Penis (tissue), 1 donor: ENCODE measurements around the genes TMEM86B, RPL28 and NAT14.

DNA sequence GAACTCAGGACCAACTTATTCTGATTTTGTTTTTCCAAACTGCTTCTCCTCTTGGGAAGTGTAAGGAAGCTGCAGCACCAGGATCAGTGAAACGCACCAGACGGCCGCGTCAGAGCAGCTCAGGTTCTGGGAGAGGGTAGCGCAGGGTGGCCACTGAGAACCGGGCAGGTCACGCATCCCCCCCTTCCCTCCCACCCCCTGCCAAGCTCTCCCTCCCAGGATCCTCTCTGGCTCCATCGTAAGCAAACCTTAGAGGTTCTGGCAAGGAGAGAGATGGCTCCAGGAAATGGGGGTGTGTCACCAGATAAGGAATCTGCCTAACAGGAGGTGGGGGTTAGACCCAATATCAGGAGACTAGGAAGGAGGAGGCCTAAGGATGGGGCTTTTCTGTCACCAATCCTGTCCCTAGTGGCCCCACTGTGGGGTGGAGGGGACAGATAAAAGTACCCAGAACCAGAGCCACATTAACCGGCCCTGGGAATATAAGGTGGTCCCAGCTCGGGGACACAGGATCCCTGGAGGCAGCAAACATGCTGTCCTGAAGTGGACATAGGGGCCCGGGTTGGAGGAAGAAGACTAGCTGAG is 2.0 kb downstream of the PPP1R12C start:
- PRO-cap, result no peak

DNA sequence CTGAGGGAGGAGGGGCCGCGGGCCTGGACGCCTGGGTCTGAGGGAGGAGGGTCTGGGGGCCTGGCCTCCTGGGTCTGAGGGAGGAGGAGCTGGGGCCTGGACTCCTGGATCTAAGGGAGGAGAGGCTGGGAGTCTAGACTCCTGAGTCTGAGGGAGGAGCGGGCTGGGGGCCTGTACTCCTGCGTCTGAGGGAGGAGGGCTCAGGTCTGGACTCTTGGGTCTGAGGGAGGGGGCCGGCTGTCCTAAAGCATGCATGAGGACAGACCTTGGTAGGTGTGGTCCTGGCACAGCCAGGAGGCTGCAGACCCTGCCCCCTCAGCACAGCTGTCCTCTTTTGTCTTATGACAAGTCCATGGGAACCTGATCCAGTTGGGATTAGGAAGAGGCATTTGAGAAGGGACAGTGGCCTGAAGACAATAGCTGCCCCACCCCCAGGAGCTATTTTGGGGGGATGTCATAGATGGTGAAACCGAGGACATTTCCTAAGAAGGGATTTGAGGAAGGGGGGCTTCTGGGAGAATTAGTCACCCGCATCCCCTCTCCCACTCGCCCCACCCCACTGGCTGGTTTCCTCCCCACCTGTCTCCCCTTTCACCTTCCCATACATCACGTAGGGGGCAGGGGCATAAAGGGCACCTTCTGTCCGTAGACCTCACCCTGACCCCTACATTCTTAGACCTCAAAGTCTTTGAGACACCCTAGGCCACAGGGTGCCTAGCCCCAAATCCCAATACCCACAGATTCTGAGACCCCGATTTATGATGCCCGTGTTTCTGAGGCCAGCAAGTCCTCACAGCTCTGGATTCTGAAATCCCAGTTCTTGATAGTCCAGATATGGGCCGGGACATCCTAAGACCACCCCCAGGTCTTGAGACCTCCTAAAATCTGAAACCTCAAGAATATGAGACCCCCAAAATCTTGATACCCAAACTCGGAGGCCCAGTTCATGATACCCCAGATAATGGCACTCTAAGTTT is 984 bp downstream of the TNNT1 start:
- PRO-cap, result no peak

- PRO-cap, result no peak
Observed at GRCh38 chr19:55172554-55173137, 6.2 kb upstream of the DNAAF3 start.

DNA sequence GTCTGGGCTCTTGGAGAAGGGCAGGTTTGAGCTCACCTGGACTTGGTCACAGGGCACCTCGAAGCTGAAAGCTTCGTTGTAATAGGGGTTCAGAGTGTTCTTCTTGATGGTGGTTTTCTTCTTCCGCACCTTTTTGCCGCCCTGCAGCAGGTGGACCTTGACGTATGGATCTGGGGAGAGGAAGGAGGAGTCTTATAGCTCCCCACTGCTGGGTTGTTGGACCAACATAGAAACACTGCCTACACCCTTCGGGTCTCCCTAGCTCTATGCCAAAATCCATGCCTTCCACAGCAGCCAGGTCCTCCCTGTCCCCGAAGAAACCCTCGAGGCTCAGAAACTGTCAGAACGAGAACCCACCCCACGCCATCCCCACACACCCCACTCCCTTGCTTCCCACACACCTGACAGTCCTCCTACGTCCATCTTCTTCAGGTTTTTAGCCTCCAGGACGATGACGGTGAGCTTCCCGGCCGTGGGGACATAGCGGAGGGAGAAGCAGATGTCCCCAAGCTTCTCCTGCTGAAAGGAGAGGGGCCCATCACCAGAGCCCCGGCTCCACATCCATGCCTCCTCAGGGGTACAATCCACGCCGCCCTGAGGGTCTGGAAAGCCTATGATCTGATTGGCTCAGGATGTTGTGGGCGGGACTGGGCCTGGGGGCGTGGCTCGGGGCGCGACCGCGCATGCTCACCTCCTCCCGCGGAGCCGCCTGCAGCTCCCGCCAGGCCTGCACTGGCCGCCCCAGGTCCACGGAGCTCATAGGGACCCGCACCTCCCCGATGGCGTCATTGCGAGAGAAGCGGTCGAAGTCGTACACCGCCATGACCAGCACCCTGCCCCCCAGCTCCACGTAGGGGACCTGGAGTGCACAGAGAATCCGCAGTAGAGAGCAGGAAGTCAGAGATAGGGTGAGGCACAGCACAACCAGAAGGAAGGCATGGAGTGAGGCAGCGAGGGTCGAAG is 5.3 kb downstream of the SYT5 start:
- PRO-cap, result no peak

DNA sequence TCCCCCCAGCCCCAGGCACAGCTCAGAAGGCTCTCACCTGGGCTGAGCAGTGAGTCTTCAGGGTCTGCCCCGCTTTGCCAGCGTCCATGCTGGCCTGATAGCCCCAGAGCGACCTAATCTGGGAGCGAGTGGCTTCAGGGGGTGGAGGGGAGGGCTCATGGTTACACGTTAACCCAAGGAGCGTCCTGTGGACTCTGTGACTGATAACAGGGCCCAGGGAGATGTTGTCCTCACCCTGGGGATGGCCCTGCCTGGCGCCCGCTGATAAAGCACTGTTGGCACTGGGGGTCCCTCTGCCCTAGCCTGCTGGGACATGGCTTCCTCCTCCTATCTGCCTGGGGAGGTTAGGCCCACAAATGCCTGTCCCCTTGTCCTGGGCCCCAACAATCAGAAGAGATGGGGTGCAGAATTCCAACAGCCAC is at the start of gene TMEM86B:
Gene TMEM86B (minus strand): TSS at position 110 of the 422 bp plus-strand sequence.
- PRO-cap, result no peak

DNA sequence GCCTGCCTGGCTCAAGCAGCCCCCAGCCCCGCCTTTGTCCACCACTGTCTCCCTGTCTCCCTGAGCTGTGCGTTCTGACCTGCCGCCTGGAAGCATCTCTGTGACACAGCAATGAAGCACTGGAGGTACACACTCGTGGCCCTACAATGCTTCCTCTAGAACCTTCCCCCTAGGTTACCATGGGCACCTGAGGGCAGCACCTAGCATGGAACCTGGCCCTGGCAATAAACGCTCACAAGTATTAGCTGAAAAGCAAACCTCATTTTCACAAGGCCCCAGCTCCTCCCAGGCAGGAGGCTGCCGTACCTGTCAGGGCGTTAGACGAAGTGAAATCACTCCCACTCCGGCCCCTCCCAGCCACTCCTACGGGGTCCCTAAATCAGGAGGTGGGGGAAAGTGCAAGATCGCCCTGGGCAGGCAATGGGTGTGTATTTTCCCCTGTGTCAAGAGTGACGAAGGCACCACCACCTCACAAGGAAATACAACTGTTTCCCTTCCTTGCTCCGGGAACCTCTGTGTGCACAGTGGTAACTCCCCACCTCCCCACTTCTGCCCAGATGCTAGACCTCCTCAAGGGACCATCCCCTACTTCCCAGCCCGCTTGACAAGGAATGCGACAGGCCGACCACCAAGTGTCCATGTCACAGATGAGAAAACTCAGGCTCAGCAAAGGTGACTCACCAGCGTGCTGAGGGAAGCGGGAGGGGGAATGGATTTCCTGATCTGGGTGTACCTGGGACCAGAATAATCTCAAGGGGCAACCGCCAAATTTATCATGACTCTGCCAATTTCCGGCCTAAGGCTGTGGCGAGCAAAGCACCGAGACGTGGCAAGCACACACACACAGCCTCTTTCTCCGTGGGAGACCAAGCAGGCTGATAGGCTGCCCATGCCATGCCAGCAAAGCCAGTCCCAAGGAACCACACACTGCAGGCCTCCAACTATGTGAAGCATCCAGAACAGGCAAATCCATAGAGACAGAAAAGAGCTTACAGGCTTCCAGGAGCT is 7.4 kb downstream of the PPP6R1 start:
- PRO-cap, result no peak

DNA sequence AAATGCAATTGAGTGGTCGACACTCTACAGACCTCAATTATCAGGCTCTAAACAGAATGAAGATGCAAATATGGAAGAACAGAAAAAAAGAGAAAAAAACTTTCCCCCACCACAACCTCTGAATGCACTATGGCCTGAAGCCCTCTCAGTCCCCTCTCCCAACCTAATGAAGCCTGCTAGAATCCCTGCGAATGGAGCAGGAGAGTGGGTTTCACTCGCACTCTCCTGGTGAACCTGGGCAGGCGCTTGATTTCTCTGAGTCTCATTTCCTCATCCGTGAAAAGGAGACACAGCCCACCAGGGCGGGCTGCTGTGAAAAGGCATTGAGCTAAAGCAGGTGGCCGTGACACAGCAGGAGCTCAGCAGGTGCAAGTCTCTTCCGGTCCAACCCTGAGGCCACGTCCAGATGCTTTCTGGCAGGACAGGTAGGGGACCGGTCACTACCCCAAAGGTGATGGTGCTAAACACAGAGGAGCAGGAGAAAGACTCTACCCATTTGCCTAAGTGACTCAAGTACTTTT is 5.1 kb downstream of the PPP6R1 start:
- PRO-cap, result no peak

DNA sequence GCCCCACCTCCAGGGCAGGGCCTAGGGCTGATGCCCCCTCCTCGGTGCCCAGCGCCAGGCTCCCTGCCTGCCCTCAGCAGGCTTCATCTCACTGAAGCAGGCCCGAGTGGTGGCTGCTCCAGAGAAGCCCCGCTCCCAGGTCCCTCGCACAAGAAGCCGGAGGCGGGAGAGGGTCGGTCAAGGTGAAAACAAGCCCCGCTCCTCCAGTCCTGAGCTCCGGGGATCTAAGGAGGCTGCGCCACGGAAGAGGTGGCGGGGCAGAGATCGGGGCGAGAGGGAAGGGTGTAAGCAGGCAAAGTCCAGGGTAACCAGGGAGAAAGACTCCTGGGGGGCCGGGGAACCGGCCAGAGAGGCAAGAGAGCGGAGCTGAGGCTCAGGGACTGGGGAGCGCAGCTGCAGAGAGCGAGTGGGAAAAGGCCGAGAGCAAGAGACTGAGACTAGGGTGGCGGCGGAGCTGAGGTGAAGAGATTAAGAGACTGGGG is 1.0 kb downstream of the PPP6R1 start:
- PRO-cap, result no peak

- PRO-cap, result no peak
Observed at GRCh38 chr19:55305859-55306542, 19.1 kb downstream of the TMEM150B start.

DNA sequence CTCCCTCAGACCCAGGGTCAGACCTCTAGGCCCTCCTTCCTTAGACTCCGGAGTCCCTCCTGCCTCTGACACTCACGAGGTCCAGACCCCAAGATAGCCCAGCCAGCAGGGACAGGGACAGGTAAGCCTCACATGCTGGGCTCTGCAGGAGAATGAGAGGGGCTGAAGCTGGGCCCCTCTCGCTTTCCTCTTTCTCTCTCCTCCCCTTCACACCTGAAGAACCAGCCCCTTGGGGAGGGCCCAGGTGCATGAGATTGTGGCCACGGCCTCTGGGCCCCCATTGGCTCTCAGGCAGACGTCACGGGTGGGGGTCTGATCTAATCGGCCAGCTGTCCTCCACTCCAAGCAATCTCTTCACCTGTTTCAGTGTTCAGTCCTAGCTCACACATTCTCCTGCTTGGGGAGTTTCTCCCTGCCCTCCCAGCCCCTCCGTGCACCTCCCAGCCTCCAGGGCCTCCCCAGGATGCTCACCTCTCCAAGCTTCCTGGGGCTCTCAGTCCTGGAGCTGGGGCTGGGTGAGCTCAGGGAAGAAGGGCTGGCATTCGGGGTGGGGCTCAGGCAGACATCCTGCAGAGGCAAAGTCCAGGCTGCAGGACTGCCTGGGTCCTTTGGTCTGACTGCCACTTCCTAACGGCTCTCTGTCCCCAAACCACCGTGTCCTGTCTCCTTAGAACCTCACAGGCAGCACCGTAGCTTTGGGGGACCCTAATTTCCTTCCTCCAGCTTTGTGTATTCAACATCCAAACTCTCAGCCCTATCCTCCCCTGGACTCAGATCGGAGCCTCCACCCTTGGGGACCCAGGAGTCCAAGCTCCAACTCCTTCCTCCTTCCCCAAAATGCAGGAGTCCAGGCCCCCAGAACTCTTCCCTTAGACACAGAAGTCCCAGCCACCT is 2.7 kb downstream of the TMEM150B start:
- PRO-cap, result no peak

DNA sequence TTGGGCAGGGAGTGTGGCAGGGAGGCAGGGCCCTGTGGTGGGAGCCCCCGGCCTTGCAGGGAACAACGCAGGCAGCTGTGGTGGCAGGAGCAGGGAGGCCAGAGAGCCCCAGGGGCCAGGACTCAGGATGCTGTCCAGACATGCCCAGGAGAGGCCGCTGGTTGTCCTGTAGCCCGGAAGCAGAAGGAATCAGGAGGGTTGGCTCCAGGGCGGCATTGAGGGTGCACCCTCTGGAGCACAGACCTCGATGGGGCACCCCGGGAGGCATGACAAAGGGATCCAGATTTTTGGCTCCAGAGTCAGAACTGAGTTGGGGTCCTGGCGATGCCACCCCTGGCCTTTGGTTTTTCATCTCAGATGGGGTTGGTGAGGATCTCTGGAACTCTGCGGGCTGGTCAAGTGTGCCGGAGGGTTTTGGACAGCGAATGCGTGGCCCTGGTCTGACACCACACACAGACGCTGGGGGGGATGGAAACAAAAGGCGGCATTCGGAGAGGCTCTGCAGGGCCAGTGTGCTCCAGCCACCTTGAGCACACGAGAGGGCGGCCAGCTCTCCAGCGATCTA is 5.0 kb downstream of the KMT5C start:
- PRO-cap, result no peak

DNA sequence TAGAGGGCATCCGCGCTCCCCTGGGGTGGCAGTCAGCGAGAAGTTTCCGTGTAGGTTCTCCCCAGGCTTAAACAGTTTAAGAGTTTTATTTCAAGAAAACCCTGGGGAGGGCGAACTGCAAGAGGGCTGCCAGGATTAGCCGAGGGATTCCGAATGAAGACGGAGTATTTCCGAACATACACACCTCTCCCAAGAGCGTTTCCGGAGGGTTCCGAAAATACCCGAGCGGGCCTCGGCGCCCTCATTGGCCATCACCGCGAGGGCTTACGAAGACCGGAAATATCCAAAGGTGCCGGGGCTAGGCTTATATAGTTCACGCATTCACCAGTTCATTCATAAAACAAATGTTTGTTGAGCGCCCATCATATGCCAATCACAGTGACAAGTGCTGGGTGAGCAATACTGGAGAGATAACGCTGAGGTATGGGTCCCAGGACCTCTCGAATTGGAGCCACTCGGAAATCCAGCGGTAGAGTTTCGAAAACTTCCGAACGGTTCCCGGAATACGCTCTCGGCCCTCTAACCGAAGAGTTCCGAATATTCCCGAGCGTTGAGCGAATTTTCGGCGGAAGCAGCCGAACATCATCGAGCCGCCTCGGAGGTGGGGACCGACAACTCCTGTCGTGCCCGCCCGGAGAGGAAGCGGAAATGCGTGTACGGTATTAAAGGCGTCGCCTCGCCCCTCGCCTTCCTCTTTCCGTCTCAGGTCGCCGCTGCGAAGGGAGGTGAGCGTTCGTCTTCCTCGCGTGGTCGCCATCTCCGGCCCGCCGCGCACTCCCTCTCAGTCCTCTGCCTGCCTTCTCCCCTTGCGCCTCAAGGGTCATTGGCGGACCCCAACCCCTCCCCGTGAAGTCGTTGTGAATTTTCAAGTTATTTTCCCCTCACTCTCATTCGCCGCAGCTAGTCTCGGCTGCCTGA is at the start of gene RPL28:
Gene RPL28 (plus strand): TSS at position 692 of the 918 bp plus-strand sequence.
- PRO-cap, result unidirectional peak, minus-strand start at position 155 of the sequence; bidirectional peak, plus-strand start at position 692 of the sequence, minus-strand start at position 521 of the sequence

DNA sequence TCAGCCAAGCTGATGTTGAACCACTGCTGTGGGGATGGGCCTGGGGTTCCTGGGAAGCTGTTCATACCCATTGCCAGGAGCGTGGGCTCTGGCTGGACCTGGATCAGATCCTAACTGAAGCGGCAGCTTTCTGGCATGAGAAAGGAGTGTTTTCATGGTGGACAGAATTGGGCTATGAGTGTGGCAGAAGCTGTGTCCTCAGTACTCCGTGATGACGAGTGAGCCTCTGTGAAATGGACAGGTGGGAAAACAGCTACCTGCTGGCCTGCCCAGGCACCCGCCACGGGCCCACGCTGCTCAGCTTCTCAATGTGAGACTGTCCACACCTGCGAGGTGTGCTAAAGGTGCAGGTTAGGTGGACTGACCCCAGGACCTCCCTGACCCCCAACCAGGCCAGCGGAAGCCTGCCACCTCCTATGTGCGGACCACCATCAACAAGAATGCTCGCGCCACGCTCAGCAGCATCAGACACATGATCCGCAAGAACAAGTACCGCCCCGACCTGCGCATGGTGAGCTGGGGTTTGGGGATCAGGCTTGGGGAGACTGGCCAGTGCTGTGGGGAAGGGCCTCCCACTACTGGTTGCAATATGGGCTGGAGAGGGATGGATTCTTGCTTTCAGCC is 1.9 kb downstream of the RPL28 start:
- PRO-cap, result no peak

- PRO-cap, result no peak
Observed at GRCh38 chr19:55441753-55442302, 1.3 kb downstream of the SHISA7 start.

DNA sequence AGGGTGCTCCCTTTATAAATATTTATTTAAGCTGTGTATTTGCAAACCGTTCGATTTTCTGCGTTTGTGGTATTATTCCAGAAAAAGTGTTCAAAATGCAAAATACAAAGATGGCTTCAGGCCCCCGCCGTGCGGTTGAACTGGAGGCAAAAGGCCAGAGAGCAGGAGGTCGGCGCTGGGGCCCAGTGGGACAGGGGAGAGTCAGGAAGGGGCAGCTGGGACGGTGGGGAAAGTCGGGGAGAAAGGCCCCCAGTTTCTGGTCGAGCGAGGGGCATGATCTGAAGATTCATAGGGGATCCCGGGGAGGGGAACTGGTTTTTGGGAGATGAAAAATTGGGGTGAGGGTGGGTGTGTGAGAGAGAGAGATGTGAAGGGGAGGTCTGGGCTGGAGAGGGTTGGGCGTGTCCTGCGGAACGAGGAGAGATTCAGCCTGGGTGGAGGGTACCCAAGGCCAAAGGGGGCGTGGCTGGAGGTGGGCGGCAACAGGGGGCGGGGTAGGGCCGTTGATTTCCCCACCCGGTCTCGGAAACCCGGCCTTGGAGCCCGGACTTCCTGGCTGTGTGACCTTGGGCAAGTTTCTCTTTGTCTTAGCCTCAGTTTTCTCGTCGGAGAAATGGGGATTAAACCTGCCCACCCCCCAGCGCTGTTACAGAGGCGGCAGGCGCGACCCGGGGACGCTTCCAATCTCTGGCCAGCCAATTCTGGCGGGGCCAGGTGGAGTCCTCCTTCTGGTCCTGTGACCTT is 594 bp downstream of the ISOC2 start:
- PRO-cap, result bidirectional peak, plus-strand start at position 536 of the sequence, minus-strand start at position 397 of the sequence

- PRO-cap, result bidirectional peak, plus-strand start at chr19:55484940, minus-strand start at chr19:55484883; bidirectional peak, plus-strand start at chr19:55485211, minus-strand start at chr19:55484993
Observed at GRCh38 chr19:55484261-55485301, at the start of gene NAT14. Gene NAT14, plus strand, starts transcription at chr19:55485188.

GRCh38 chr19:55494356-55494811 is 6.1 kb downstream of the SSC5D start:
- PRO-cap, result bidirectional peak, plus-strand start at chr19:55494699, minus-strand start at chr19:55494490

DNA sequence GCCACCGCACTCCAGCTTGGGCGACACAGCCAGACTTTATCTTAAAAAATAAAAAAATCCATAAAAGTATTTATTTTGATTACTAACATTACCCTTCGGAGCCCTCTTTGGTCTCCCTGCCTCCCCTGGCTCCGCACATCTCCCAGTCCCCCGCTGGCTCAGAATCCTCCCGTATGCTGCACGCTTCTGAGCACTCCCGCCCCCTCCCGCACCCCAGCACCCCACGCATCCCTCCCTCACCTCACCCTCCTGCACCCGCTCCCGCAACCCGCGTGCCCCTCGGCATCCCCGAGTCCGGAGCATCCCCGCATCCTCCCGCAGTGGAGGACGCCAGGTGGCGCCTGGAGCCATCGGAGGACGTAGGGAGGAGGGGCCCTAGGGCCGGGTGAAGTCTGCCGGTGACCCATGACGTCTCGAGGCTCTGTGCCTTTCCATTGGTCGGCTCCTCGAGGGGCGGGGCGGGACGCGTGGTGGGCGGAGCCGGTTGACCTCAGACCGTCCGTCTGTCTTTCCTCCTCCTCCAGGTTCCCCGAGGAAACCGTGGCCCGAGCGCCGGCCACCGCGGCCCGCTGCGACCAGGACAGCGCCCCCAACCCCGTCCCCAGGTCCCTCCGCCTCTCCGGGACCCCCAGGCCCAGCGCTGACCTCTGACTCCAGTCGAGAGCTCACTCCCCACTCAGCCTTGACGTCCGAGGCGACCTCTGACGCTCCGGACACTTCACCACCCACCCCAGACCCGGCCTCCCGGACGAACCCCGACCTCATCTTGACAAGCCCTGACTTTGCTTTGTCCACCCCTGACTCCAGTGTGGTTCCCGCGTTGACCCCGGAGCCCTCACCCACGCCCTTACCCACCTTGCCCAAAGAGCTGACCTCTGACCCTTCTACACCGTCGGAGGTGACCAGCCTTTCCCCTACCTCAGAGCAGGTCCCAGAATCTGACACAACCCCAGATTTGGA is 20.0 kb downstream of the SBK2 start:
- PRO-cap, result unidirectional peak, plus-strand start at position 525 of the sequence

DNA sequence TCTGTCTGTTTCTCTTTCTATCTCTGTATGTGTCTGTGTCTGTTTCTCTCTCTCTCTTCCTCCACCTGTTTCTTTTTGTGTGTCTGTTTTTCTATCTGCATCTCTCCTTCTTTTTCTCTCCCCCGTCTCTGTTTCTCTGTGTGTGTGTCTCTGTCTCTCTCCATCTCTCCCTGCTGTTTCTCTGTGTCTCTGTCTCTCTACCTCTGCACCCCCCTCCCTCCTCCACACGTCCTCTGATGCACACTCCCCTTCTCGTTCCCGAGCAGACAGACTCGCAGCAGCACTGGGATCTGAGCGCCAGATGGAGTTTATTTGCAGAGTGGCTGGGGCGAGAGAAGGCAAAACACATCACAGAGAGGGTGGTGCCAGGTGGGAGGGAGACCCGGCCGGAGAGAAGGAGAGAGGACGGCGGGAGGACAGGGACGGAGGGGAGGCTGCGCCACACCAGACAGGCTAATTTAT is 8.6 kb downstream of the SBK2 start:
- PRO-cap, result no peak

DNA sequence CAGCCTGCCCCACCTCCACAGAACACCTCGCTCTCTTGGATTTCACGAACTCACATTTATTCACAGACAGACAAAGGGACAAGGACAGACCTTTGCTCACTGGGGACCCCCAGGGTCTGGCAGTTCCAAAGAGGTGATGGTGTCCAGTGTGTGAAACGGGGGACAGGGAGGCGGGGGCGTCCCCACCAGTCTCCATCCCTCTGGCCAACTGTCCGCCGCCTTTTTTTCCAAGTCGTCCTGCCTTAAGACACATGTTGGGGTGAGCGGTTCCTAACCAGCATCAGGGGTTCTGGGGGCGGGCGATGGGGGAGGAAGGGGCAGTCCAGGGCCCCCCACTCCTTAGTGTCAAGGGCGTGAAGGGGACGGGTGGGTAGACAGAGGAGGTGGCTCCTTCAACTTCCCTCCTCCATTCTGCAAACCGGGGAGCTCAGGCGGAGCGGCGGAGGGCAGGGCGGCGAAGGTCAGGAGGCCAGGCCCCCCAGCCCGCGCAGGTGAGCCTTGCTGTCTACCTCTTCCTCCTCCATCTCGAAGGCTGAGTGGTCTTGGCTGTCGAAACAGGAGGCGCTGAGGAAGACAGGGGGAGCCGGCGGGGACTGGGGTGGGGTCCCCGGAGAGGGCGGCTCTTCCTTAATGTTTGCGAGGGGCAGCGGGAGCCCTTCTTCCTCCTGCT is 3.0 kb downstream of the ZNF579 start:
- PRO-cap, result no peak